NALM6 (cell line): ENCODE results near the genes ERV3-1 and TMEM248.

DNA sequence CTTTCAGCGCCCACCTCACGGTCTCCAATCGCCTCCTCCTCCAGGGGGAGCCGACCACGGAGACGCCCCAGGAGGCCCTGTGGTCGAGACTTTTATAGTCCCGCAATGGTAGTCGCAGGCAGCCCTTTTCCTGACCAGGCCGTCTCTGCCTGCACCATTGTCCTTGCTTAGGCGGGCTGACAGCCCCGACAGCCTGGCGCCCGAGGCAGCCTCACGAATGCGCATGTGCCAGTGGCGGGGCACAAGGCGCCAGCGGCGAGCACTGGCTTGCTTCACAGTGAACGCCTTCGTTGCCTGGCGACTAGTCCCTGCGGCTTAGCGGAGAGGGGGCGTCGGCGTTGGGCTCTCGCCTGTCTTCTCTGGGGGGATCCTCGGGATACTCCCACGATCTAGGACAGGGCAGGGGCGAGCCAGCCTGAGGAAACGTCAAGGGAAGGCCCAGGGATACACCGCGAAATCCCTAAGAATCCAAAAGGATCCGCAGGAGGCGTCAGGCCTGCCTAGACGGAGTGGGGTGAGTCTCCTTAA is 20.7 kb upstream of the ZNF273 start:
- PRO-cap, result no peak

GRCh38 chr7:65006141-65007093 is at the start of gene ERV3-1:
Gene ERV3-1, minus strand, starts transcription at chr7:65006687.
- PRO-cap, result bidirectional peak, plus-strand start at chr7:65006878, minus-strand start at chr7:65006687

- PRO-cap, result no peak
Measured at GRCh38 chr7:65251782-65252848, 121.5 kb upstream of the ZNF92 start.

DNA sequence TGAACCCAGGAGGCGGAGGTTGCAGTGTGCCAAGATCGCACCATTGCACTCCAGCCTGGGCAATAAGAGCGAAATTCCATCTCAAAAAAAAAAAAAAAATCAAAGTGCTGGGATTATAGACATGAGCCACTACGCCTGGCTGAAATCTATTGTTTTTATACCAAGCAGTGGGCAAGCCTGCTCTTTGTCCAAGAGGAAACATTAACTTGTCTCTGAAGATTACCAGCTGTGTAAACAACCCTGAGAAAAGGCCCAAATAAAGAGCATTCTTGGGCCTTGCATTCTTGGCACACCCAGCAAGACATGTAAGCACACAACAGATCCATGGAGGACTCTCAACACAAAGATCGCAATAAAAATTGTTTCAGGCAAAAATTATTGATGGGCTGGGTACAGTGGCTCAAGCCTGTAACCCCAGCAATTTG is 127.3 kb upstream of the VKORC1L1 start:
- PRO-cap, result no peak

DNA sequence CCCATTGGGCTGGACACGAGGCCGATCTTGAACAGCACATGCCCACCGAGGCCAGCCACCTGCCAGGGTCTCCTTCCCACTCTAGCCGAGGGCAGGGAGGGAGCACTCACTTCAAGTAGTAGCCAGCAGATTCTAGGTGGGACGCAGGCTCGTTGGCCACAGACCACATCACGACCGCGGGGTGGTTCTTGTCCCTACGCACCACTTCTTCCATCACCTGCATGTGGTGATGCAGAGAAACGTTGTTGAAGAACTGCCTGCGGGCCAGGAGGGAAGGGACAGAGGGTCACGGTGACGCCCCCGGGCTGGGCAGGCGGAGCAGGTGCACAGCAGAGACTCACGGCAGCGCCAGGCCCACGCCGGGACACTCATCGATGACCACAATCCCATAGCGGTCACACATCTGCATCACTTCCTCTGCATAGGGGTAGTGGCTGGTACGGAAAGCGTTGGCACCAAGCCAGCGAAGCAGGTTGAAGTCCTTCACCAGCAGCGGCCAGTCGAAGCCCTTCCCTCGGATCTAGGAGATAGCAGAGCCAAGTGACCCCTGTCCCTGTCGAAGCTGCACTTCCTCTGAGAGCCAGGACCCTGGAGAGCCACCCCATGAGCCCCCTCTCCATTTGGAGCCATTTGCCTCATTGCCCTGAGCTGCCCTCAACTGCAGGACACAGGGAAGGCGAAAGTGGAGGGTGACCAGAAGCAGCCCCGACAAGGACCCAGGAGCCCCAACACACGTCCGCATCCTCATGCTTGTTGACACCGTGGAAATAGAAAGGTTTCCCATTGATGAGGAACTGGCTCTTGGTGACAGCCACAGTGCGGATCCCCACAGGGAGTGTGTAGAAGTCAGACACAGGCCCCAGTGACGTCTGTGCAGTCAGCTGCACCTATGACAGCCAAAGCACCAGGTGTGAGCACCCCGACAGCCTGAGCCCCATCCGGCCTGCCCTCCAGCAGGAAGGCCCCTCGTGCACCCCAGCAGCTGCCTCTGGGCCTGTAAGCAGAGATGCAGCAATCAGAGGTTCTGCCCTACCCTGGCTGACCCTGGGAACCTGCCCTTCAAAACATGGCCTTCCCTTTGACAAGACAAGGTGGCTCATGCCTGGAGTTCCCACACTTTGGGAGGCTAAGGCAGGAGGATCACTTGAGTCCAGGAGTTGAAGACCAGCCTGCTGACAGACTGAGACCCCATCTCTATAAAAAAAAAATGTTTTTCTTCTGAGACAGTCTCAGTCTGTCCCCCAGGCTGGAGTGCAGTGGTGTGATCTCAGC is 7.4 kb downstream of the GUSB start:
- PRO-cap, result no peak

- PRO-cap, result no peak
Measured at GRCh38 chr7:66036721-66037212, 38.9 kb upstream of the ASL start.

DNA sequence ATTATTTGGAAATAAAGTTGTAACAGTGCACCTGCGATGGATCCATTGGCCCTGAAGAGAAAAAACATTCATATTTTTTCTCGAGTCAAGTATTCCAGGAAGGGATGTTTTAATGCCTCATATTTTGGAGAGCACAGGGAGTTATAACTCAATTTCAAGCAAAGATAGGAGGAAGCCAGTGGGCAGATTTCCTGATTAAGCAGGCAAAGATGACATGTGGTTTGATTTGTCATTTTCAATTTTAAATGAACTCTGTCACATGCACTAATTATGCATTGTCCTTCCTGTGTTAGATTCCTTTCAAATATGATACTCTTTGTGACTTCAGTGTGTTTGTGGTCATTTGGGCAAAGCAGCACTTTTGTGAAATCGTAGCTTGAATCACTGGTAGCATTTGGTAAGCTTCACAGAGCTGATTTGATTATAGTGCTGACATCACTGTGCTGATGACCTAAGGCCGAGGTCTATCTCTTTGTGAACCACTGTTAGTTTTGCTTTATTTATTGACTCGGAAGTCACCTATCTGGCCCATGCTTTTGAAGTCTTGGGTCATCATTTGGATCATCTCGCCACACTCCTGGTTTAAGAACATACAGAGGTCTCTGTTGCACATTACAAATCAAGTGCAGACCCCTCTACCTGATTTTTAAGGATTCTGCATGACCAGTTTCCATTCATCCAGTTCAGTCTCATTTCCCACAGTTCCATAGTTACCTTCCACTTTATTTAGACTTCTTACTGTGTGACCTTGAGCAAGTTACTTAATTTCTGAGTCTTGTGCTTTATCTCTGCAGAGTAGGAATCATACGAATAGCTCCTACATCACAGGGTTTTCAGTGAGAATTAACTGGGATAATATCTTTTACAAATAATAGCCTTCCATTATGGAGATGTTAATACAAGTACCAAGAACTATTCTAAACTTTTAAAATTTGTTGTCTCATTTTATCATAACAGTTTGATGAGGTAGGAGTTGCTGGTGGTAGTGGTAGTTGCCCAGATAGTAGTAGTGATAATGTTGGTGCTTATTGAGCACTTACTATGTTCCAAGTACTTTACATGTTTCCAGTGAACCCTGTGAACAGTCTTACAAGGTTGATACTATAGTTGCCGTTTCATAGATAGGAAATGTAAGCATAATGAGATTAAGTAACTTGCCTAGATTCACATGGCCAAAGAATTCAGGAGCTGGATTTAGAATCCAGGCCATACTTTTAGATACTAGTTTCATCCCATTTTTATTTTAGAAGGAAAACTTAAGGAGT is 11.5 kb downstream of the CRCP start:
- PRO-cap, result no peak

GRCh38 chr7:66150198-66151177 is 35.8 kb downstream of the CRCP start:
- PRO-cap, result no peak

GRCh38 chr7:66152441-66153373 is 38.1 kb downstream of the CRCP start:
- PRO-cap, result no peak

DNA sequence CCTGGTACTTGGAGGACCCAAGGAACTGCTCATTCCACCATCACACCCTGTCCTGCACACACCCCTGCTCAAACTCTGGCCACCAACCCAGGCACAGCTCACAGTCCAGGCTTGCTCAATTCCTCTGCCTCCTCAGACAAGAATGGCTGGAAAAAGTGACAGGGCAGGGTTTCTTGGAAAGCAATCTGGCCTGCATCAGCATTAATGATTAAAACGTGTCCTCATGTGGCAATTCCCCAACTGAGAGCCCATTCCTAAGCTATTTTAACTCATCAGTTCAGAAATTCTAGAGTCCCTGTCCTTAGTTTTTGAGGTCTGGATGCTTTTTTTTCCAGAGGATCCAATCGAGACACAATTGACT is 17.2 kb upstream of the TPST1 start:
- PRO-cap, result no peak

DNA sequence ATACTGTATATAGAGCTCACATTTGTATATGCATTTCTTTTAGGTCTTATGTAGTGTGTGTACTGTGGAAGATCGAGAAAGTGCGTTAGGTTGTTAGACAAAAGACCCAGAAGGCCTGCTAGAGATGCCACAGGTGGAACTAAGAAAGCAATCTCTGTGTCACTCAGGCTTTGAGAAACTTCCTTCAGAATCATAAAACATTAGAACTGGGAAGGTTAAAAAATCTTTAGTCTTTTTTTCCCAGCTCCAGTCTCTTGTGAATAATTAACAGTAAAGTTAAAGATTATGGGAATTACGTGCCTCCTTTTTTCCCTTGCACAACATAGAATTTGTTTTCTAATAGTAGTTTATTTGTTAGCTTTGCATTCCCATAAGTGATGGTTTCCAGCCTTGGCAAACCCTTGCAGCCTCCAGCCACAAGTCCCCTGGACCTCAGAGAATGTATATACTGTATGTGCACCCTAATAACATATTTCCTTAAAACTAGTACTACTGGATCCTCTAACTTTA is 128.3 kb downstream of the TPST1 start:
- PRO-cap, result bidirectional peak, plus-strand start at position 105 of the sequence, minus-strand start at position 74 of the sequence

- PRO-cap, result no peak
Measured at GRCh38 chr7:66535619-66536573, 92.8 kb upstream of the KCTD7 start.

GRCh38 chr7:66591746-66592921 is 36.5 kb upstream of the KCTD7 start:
- PRO-cap, result unidirectional peak, plus-strand start at chr7:66592018; bidirectional peak, plus-strand start at chr7:66592432, minus-strand start at chr7:66592343

DNA sequence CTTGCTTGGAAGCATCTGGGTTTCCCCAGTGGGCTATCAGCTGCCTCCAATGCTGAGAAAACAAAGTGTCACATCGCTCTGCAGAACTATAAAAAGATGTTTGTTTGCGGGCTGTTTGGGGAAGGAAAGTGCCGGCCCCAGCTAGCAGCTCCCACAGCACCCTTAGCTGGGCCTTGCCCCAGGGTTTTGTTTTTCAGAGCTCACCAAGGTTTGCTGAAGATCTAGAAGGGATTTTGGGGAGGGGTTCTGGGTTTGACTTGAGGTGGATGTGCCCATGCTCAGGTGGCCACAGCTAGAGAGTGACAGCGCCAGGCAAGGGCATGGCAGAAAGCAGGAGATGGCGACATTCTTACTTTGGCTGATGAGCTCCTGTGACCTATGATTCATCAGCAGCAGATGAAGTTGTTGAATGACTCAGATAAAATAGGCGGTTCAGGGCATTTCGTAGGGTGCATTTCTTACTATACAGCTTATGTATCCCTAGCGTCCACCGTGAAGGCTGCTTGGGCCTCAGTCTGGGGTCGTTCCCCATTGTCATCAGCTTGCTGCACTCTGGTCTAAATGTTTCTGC is 7.1 kb downstream of the KCTD7 start:
- PRO-cap, result no peak

GRCh38 chr7:66681542-66682326 is 53.1 kb downstream of the KCTD7 start:
- PRO-cap, result bidirectional peak, plus-strand start at chr7:66681802, minus-strand start at chr7:66681749; bidirectional peak, plus-strand start at chr7:66682166, minus-strand start at chr7:66682007

- PRO-cap, result no peak
Measured at GRCh38 chr7:66758847-66759651, 18.5 kb downstream of the RABGEF1 start.

DNA sequence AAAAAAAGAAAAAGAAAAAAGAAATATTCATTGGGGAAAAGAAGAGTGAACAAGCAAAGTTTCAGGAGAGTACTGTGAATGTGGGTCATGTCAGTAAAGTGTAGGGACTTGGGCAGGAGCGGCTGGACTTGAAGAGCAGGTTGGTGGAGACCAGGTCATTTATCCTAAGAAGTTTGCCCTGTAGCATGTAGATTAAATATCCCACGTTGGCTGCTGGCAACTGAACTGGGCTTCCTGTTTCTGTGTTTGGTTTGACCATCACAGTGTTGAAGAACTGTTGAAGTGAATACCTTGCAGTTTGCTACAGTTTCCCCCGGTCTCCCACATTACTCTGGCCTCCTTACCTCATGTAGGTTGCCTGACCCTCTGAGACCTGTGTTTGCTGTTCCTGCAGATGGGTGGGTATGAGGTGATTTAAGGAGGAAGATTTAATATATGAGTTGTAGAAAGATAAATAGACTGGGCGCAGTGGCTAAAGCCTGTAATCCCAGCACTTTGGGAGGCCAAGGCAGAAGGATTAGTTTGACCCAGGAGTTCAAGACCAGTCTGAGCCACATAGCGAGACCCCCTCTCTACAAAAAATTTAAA is 32.7 kb upstream of the TMEM248 start:
- PRO-cap, result no peak

DNA sequence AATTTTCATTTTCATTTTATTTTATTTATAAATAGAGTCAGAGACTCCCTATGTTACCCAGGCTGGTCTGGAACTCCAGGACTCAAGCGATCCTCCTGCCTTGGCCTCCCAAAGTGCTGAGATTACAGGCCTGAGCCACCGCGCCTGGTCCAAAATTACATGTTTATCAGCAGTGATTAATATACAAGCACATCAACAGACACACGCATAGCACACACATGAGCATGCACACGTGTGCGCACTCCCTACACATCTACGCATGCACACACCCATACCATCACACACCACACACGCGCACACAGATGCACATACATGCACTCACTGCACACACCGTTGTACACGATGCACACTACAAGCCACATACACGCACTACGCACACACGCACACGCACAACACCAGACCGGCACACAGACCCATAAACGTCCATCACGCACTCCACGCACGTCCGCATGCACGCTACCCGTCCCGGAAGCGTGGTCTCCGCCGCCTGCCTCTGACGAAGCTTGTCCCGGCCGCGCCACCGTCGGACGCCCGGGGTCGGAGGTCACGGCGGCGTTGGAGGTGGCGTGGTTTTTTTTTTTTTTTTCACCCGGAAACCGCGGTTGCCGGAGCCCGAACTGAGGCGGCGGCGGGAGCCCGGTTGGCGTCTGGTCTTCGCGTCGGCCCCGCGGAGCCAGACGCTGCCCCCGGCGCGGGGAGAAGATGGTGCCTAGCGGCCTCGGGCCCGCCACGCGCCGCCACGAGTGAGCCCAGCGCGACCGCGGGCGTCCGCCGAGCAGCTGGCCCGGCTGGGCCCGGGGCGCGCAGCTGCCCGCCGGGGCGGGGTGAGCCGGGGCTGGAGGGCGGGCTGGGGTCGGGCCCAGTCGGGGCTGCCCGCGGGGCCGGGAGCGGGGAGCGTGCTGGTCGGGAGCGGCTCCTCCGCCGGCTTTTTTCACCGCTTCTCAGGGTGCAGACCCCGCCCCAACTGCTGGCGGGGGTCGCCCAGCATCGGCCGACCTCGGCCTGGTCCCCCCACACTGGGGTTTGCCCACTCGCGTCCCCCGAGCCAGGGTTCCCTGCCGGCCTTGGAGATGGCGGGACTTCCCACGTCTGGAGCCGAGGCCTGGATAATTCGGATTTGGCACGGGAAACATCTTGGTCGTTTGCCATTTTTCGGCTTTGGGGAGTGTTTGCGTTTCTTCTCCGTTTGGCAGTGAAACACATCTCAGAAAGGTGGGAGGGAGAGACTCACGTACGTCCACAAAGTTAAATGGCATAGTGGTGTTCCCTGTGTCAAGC is at the start of gene TMEM248:
TMEM248 (plus strand) TSS at position 588 of the 1,278 bp plus-strand sequence.
- PRO-cap, result bidirectional peak, plus-strand start at position 676 of the sequence, minus-strand start at position 451 of the sequence

- PRO-cap, result no peak
Measured at GRCh38 chr7:66988927-66989258, 6.5 kb downstream of the SBDS start.

GRCh38 chr7:67066985-67067530 is 70.4 kb downstream of the TYW1 start:
- PRO-cap, result no peak